Aortic smooth muscle cell (primary cell): ENCODE data around the genes DERL2 and ENSG00000286190.

DNA sequence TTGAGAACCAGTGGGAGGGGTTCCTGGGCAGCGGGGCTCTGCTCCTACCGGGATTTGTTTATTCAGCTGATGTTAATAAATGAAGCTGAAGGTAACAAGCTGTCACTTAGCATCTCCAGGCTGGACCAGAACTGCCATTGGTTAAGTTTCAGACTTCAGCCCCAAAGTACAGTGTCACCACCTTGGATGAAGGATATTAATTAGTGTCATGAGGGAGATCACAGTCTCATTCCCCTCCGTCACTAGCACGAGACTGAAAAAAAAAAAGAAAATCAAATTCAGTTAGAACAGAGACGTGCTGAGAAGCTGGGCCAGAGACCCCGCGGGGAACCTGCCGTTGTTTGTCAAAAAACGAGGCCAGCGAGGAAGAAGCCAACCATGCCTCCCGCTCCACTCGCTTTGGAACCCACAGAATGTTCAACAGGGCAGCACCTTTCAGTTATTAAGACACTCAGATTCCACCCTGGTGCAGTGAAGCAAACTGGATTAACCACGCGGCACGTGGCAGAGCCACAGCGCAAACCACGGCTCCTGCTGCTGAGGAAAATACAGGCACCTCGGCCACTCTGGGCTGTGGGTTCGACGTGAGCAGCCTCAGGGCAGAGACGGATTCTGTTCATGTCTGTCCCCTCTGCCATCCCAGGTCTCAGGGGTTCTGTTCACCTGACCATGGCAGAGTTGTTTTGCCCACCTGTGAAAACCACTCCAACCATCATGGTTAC lies 24.5 kb downstream of the ALOX15 start:
- RRBS = no CpG with 5 or more reads among the region's 21 CpGs

DNA sequence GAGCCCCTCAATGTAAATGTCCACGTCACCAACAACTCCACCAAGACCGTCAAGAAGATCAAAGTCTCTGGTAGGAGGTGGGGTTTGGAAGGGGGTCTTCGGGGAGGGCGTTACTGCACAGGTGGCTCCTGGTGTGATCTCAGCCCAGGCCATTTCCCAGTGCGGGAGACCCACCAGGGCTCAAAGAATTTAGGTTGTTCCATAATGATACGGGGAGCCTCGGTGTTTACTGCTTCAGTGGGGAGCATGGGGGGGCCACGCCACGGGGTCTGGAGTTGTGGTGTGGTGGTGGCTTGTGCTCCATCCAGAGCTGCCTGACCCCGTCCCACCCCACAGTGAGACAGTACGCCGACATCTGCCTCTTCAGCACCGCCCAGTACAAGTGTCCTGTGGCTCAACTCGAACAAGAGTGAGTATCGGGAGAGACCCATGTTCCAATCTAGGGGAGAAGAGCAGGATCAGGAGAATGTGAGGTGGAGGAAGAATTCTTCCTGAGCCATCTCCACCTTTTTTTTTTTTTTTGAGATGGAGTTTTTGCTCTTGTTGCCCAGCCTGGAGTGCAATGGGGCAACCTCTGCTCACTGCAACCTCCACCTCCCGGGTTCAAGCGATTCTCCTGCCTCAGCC lies 8.0 kb downstream of the ARRB2 start:
- RRBS = no CpG with 5 or more reads among the region's 17 CpGs

DNA sequence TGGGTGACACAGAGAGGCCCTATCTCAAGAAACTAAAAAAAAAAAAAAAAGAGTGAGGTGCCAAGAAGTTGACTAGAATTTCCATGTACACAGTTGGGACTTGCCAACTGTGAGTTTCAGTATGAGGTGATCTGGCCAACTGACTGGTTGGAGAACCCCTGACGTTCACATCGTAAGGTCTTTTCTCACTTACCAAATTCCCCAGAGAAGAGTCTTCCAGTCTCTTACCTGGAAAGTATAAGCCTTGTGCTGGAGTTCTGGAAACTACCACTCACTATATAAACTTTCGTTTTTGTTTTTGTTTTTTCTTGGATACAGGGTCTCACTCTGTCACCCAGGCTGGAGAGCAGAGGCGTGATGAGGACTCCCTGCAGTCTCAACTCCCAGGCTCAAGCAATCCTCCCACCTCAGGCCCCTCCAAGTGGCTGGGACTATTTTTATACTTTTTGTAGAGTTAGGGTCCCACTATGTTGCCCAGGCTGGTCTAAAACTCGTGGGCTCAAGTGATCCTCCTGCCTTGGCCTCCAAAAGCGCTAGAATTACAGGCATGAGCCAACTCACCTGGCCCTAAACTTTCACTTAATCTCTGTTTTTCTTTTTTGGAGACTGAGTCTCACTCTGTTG lies 2.9 kb upstream of the MED11 start:
- RRBS = no CpG with 5 or more reads among the region's 6 CpGs

DNA sequence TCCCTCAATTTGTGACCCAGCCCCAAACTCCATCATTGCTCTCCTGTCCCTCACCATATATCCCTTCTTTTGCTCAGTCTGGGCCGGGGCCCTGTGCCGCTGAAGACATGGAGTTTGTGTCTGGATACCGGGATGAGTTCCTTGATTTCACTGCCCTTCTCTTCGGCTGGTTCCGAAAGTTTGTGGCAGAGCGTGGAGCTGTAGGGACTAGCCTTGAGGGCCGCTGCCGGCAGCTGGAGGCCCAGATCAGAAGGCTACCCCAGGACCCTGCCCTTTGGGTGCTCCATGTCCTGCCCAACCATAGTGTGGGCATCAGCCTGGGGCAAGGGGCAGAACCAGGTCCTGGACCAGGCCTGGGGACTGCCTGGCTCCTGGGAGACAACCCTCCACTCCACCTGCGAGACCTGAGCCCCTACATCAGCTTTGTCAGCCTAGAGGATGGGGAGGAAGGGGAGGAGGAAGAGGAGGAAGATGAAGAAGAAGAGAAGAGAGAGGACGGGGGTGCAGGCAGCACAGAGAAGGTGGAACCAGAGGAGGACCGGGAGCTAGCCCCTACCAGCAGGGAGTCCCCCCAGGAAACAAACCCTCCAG lies 809 bp upstream of the CXCL16 start:
- RRBS = 87% methylated on average over 4 of the region's 11 CpGs

GRCh38 chr17:4742264-4743093 lies 2.8 kb upstream of the CXCL16 start:
- RRBS = 30% methylated on average over 2 of the region's 16 CpGs

- RRBS = 29% methylated on average over 2 of the region's 22 CpGs
Measured at GRCh38 chr17:4744868-4745435, 5.2 kb upstream of the CXCL16 start.

DNA sequence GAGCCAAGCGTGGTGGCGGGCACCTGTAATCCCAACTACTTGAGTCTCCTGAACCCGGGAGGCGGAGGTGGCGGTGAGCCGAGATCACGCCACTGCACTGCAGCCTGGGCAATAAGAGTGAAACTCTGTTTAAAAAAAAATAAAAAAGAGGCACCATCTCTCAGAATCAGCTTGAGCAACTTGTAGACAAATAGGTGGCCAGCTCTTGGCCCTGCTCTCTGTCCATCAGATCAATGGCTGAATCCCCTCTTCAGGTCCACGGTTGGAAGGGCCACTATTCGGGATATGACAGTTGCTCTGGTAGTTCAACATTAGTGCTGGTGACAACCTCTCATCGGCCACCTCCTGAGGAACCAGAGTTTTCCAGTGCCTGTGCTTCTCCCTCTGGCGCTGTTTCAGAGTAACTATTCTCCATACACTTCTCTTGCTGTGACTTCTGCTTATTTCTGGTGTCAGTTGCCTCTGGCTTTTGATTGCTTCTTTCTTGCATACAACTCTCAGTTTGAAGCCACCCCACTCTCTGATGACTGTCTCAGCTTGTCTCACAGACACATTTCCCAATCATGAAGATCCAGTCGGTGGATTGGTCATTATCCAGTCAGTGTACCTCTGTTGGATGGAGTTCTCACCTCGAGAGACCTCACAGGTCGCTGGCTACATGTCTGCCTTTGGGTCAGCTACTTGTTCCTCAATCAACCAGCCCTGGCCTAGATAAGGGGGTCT lies 3.5 kb upstream of the TM4SF5 start:
- RRBS = no CpG with 5 or more reads among the region's 14 CpGs

DNA sequence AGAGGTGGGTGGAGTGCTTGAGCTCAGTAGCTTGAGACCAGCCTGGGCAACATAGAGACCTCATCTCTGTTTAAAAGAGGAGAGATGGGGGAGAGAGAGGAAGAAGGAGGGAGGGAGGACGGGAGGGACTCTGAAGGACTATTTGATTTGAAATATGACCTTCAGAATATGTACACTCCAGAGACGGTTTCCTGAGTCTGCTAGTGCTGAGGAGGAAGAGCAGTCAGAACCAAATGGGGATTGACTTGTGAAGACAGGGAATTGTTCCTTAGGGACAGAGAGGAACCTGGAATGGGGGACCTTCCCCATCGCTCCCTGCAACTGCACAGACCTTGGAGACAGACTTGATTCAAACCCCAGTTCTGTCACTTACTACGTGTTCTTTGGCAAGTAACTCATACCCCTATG lies 14.8 kb downstream of the MINK1 start:
- RRBS = no CpG with 5 or more reads among the region's 4 CpGs

DNA sequence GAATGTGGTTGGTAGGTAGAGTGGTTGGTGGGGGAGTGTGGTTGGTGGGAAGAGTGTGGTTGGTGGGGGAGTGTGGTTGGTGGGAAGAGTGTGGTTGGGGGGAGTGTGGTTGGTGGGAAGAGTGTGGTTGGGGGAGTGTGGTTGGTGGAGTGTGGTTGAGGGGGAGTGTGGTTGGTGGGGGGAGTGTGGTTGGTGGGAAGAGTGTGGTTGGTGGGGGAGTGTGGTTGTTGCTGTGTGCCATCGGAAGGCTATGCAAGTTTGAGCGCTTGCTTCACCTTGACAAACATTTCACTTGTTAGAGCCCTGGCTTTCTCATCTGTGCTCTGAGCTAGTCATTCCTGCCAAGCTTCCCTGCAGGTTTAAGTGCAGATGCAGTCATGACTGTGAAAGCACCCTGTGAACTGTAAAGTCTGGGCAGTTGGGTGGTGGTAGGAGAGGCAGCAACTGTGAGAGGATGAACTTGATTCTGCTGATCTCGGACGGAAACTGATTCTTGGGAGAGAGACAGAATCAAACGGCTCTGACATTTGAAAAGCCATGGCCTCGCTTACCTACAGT lies 20.2 kb downstream of the MINK1 start:
- RRBS = no CpG with 5 or more reads among the region's 6 CpGs

DNA sequence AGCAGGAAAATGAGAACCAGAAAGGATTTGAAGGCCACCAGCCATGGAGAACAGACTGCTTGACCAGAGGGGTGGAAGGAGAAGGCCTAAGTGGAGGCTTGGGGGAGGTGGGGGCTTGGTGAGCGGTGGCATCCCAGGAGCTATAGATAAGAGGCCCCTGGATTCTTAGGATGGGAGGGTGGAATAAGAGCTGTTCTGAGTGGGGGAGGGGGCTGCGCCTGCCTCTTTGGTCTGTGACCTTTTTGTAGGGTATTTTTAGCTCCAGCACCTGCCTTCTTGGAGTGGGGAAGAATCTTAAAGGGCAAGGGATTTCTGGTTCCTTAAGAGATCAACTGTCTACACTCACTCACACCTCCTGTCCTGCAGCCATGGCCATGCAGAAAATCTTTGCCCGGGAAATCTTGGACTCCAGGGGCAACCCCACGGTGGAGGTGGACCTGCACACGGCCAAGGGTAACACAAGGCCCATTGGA lies 579 bp downstream of the ENO3 start:
- RRBS = no CpG with 5 or more reads among the region's 5 CpGs

DNA sequence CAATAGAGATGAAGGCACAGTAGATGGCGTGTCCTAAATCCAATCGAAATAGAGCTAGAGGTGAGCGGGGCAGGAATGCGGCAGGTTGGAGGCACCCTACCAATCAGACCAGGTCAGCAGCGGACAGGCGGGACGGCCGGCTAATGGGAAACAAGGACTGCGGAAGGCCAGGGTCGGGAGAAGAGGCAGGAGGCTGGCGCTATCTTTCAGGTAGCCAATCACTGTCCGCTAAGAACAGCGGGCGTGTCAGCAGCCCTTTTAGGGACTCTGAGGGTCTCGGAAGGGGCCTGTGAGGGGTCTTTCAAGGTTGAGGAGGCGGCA lies 330 bp downstream of the SPAG7 start:
- RRBS = no CpG with 5 or more reads among the region's 16 CpGs

GRCh38 chr17:4989377-4989840 lies 1.9 kb upstream of the CAMTA2 start:
- RRBS = no CpG with 5 or more reads among the region's 6 CpGs

GRCh38 chr17:4999482-4999968 lies 1.8 kb downstream of the KIF1C start:
- RRBS = no CpG with 5 or more reads among the region's 11 CpGs

GRCh38 chr17:5031409-5032074 lies 3.7 kb downstream of the SLC52A1 start:
- RRBS = 2% methylated on average over 6 of the region's 45 CpGs

DNA sequence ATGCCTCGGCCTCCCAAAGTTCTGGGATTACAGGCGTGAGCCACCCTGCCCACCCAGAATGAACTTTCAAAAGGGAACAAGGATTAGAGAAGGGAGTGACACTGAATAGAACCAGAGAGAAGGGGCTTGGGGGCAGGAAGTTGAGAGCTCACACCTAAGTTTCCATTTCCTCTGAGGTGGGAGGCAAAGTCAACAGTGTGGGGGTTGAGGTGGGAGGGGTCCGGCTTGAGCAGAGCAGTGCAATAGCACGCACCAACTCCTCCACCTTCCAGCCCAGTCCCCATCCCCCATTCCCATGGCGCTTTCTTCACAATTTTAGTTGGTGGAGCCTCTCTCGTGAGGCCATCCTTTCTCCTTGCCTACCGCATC lies 7.2 kb downstream of the SCIMP start:
- RRBS = no CpG with 5 or more reads among the region's 7 CpGs

- RRBS = no CpG with 5 or more reads among the region's 4 CpGs
Measured at GRCh38 chr17:5282952-5283391, 888 bp downstream of the RABEP1 start.

DNA sequence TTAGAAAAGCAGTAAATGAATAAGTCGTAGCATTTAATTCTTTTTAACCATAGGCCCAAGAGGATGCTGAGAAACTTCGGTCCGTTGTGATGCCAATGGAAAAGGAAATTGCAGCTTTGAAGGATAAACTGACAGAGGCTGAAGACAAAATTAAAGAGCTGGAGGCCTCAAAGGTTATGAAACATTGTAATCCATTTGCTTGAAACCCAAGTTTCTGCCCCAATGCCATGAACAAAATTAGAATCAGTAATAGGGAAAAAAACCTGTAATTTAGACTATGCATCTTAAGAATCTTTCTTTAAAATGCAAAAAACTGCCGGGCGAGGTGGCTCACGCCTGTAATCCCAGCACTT lies 55.9 kb downstream of the RABEP1 start:
- RRBS = no CpG with 5 or more reads among the region's 6 CpGs

GRCh38 chr17:5420464-5420757 lies 429 bp downstream of the RPAIN start:
- RRBS = no CpG with 5 or more reads among the region's 8 CpGs

DNA sequence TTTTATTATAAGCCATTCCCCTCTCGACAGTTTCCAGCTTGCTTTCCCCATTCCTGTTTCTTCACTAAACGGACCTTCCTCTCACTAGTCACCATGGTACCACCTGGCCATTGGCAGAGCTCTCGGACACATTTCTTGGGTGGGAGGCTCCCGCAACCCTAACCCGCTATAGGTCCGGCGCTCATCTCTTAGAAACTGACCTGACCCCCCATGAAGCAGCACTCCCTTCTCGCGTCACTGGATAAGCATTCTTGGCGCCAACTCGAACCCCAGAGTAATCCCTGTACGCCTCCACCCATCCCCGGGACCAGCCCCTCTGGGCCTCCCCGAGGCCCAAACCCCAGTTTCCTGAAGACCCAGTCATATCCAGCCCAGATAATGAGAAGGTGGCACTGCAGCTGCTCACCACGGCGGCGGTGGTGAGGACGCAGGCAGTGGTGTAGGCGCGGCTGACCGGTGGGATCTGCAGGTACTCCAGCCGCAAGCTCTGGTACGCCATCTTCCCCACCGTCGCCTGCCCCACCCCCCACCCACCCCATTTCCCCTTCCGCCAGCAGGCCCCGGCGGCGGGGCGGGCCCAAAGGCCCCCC lies at the start of gene DERL2:
TSS of gene DERL2 (minus strand) at position 516 of the 590 bp plus-strand sequence.
- RRBS = 3% methylated on average over 4 of the region's 30 CpGs

- RRBS = under 1% methylated on average over 43 of the region's 66 CpGs
Measured at GRCh38 chr17:5500677-5501461, at the start of gene ENSG00000286190. Gene ENSG00000286190 (minus strand): TSS chr17:5501006.